ENCODE measurements around the genes NCR3 and LY6G6C.

DNA sequence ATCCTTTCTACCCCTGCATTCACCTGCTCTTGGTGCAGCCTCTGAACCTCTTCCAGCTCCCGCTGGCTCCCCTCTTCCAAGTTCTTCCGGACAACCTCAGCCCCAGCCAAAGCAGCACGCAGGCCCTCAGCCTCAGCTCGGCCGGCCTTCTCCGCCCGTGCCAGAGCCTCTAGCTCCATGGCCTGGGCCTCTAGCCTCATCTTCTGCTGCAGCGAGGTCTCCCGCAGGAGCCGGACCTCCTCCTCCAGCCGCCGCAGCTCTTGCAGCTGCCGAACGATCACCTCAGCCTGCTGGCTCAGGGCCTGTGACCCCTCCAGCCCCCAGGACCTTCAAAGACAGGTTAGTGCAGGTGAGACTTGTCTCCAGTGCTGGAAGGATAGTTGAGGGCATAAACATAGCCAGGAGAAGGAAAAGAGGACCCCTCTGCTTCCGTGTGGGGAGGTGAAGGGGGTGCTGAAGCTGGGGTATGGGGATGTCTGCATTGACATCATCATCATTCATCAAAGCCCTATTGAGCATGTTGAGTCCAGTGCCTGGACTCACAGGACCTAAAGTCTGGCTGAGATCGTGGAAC is 3.0 kb downstream of the CCHCR1 start:
- PRO-cap, 4 experiments, result no peak in any of the 4 experiments
- RAMPAGE, long total RNA, 4 experiments, result no peak in any of the 4 experiments

- PRO-cap, 4 experiments, result peak in 4 of 4 experiments; most common plus-strand start chr6:31197768 (in 4); most common minus-strand start chr6:31197661 (in 2)
- RAMPAGE, long total RNA, 4 experiments, result start-site peak on the plus strand in 3 of 4 experiments, at chr6:31197716-31198164 at its widest, 6 to 21 reads per replicate; start-site peak on the minus strand in 1 of 4 experiments, at chr6:31197893-31197926 at its widest, 12 reads per replicate
Measured at GRCh38 chr6:31197404-31198300, 27.2 kb upstream of the POU5F1 start.

- PRO-cap, 4 experiments, result peak in 4 of 4 experiments; most common minus-strand start chr6:31268689 (in 3)
- RAMPAGE, long total RNA, 4 experiments, result start-site peak on the plus strand in 3 of 4 experiments, at chr6:31268967-31269018 at its widest, 74 to 248 reads per replicate
Measured at GRCh38 chr6:31268569-31269408, 3.1 kb downstream of the HLA-C start.

DNA sequence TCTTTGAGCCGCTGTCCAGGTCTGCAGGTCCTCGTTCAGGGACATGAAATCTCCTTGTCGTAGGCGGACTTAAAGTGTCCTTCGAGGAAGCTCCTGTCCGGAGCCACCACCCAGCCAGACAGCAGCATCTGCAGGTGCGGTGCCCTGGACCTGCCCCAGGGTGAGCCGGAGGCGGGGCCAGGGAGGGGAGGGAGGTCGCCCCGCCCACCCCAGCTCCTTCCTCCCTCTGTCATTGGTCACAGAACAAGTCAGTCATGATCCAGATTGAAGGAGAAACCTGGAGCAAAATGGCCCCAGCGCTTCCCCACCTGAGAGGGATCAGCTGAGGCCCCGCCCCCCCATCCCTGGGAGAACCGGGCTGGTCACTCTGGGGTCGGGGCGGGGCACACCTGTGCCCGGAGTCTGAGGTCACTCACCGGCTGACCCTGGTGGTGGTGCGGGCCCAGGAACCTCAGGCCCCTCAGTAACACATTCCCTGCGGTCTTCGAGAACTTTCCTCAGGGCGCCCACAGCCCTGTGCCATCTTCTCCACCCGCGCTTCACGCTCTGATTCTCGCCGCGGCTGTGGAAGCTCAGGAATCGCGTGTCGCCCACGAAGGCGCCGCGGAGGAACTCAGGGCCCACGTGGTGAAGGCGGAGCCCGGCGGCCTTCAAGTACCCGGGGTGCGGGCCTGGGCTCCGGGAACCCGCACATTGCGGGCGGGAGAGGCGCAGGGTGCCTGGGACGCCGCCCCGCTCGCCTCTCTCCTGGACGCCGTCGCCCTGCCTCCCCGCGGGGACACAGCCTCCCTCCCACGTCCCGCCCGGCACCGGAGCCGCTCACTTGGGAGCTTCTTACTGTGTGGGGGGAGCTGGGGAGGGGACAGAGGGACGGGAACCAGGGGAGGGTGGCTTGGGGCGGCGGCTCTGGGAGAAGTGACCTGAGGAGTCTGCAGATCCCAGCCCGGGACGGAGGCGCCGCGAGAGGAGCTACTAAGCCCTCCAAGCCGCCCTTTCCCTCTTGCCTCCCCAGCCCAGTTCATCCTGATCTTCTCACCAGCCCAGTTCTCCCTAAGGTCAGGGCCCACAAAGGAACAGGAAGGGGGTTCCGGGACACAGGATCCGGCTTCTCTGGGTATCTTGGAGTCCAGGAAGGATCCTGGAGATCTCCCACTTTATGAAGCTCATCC is 36.4 kb upstream of the HLA-C start:
- PRO-cap, 4 experiments, result peak in 4 of 4 experiments; most common plus-strand start position 262 of the sequence (in 4); most common minus-strand start position 118 of the sequence (in 2)
- RAMPAGE, long total RNA, 4 experiments, result no peak in any of the 4 experiments

DNA sequence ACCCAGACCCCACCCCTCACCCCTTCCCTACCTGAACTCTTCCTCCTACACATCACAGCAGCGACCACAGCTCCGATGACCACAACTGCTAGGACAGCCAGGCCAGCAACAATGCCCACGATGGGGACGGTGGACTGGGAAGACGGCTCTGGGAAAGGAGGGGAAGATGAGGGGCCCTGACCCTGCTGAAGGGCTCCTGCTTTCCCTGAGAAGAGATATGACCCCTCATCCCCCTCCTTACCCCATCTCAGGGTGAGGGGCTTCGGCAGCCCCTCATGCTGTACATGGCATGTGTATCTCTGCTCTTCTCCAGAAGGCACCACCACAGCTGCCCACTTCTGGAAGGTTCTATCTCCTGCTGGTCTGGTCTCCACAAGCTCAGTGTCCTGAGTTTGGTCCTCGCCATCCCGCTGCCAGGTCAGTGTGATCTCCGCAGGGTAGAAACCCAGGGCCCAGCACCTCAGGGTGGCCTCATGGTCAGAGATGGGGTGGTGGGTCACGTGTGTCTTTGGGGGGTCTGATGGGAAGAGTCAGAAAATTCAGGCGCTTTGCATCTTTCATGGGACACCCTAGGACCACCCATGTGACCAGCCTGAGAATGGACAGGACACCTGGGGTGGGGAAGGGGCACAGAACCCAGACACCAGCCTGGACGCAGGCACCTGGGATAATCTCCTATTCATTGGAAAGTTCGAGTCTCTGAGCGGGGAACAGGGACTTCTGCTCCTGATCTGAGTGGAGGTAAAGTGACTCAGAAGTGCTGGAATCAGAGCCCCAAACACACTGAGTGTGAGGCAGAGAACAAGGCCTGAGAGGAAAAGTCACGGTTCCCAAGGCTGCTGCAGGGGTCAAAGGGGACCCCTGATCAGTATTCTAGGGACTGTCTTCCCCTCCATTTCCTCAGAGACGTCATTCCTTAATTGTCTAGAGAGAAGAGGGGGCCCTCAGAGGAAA is 1.6 kb downstream of the HLA-B start:
- PRO-cap, 4 experiments, result no peak in any of the 4 experiments
- RAMPAGE, long total RNA, 4 experiments, result start-site peak on the plus strand in 2 of 4 experiments, centred at positions 135 to 489 of the sequence, 50 to 66 reads per replicate; start-site peak on the minus strand in 3 of 4 experiments, centred at positions 106 to 369 of the sequence, 544 to 1,384 reads per replicate

GRCh38 chr6:31366550-31367342 is 9.8 kb upstream of the HLA-B start:
- PRO-cap, 4 experiments, result no peak in any of the 4 experiments
- RAMPAGE, long total RNA, 4 experiments, result no peak in any of the 4 experiments

- PRO-cap, 4 experiments, result peak in 1 of 4 experiments; most common plus-strand start chr6:31492103 (in 1)
- RAMPAGE, long total RNA, 4 experiments, result no peak in any of the 4 experiments
Measured at GRCh38 chr6:31491912-31492387, 6.0 kb upstream of the MICB start.

GRCh38 chr6:31534925-31535578 is 6.3 kb downstream of the MCCD1 start:
- PRO-cap, 4 experiments, result no peak in any of the 4 experiments
- RAMPAGE, long total RNA, 4 experiments, result no peak in any of the 4 experiments

DNA sequence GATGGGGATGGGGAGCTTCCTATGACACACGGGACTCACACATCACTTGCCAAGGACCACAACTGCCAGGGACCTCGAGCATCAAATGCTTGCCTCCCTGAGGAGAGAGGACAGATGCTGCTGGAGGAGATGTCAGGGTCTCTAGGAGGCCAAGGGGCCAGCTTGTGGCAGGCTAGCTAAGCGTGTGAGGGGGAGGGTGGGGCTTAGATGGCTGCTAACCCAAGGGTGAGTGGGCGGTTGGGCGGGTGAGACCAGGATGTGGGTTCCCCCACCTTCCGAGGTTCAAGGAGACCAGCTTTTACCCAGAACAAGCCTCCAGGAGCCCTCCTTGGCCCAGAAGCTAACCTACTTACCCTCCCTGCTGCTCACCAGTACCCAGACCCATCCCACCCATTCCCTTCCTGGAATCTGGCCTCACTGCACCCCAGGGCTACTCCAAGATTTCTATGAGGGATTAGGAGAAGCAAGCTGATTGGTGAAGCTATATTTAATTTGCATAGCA is at the start of gene NCR3:
Gene NCR3, minus strand, starts transcription at position 189 of the 502 bp plus-strand sequence.
- PRO-cap, 4 experiments, result peak in 1 of 4 experiments; most common plus-strand start position 248 of the sequence (in 1); most common minus-strand start position 186 of the sequence (in 1)
- RAMPAGE, long total RNA, 4 experiments, result start-site peak on the minus strand in 4 of 4 experiments, centred at positions 143 to 156 of the sequence, 19 to 35 reads per replicate

- PRO-cap, 4 experiments, result no peak in any of the 4 experiments
- RAMPAGE, long total RNA, 4 experiments, result no peak in any of the 4 experiments
Measured at GRCh38 chr6:31621126-31621417, 557 bp downstream of the PRRC2A start.

- PRO-cap, 4 experiments, result no peak in any of the 4 experiments
- RAMPAGE, long total RNA, 4 experiments, result no peak in any of the 4 experiments
Measured at GRCh38 chr6:31621721-31622262, 1.3 kb downstream of the PRRC2A start.

DNA sequence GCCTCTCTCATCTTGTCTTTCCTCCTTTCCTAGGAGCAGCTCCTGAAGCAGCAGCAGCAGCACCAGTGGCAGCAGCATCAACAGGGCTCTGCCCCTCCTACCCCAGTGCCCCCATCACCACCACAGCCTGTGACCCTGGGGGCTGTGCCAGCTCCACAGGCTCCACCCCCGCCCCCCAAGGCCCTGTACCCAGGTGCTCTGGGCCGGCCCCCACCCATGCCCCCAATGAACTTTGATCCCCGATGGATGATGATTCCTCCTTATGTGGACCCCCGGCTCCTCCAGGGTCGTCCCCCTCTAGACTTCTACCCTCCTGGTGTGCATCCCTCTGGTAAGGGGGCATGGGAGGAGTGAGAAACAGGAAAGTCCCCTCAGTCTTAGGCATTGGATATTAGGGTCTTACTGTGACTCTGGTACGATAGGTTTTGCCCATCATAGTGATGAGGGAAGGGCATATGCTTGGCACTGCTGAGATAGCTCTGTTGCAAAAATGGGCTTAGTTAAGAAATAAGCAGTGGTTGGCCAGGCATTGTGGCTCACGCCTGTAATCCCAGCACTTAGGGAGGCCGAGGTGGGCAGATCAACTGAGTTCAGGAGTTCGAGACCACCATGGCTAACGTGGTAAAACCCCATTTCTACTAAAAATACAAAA is 9.1 kb downstream of the PRRC2A start:
- PRO-cap, 4 experiments, result no peak in any of the 4 experiments
- RAMPAGE, long total RNA, 4 experiments, result no peak in any of the 4 experiments

GRCh38 chr6:31630266-31630800 is 9.8 kb downstream of the PRRC2A start:
- PRO-cap, 4 experiments, result no peak in any of the 4 experiments
- RAMPAGE, long total RNA, 4 experiments, result no peak in any of the 4 experiments

DNA sequence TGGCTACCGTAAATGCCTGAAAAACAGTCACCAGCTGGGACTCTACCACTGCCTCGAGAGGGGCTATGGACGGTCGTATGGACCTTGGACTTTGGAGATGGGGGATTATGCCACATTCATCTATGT is 165 bp upstream of the BAG6 start:
- PRO-cap, 4 experiments, result no peak in any of the 4 experiments
- RAMPAGE, long total RNA, 4 experiments, result no peak in any of the 4 experiments

GRCh38 chr6:31657820-31658481 is 2.3 kb downstream of the APOM start:
- PRO-cap, 4 experiments, result no peak in any of the 4 experiments
- RAMPAGE, long total RNA, 4 experiments, result no peak in any of the 4 experiments

DNA sequence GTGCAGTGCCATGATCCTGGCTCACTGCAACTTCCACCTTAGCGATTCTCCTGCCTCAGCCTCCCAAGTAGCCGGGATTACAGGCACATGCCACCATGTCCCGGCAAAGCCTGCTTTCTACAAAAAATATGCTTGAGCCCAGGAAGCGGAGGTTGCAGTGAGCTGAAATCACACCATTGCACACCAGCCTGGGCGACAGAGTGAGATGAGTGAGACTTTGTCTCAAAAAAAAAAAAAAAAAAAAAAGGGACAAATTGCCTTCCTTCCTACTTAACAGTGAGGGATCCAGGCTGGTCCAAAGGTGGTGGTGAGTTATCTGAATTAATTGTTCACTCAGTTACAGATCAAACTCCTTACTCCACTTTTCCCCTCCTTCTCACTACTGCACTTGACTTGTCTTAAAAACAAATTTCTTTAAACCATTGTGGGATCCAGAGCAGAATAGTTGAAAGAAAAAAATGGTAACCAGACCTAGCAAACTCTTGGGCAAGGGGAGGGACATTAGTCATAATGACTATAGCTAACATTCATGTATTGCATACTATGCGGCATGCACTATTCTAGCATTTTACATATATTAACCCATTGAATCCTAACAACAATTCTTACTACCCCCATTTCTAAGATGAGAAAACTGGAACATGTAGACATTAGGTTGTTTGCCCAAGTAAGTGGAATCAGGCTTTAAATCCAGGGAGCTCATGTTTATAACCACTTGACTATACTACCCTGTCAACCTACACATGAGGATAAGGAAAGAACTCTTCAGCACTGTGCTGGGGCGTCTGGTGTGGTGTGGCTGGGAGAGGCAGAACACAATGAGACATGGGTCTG is 1.6 kb downstream of the GPANK1 start:
- PRO-cap, 4 experiments, result no peak in any of the 4 experiments
- RAMPAGE, long total RNA, 4 experiments, result no peak in any of the 4 experiments

DNA sequence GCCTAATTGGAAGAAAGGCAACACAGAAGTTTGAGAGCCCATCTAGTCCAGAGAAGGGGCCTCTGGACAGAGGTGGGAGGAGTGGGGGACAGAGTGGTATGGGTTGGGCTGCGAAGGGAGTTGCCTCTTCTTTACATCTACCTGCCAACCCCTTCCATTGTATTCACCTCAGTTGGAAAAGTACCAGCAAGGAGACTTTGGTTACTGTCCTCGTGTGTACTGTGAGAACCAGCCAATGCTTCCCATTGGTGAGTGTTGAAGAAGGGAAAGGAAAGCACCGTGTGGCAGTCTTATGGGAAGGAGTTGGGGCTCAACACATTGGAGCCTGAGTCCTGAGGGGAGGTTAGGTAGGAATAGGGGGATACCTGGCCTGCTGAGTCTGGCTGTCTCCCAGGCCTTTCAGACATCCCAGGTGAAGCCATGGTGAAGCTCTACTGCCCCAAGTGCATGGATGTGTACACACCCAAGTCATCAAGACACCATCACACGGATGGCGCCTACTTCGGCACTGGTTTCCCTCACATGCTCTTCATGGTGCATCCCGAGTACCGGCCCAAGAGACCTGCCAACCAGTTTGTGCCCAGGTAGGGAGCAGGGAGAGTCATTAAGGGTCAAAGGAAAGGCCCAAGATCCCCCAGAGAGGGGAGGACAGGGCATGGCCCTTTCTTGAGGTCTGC is 713 bp upstream of the LY6G5B start:
- PRO-cap, 4 experiments, result no peak in any of the 4 experiments
- RAMPAGE, long total RNA, 4 experiments, result no peak in any of the 4 experiments

DNA sequence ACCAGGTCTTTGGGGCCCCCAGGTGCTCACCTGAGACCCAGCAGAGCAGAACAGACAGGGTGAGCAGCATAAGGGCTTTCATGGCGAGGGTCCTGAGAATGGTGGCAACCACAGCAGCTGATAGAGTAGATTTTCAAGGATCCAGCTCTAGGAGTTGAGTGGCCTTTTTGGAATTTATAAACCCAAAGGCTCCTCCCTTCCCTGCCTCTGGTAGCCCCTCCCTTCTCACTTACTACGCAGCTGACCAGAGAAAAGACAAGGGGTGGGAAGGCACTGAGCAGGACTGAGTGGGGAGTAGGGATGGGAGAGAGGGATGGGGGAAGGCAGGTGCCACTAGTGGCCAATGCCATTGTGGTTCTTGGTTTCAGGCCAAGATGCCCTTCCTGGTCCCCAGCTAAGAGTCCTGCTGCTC is at the start of gene LY6G6C:
Gene LY6G6C, minus strand, starts transcription at position 149 of the 412 bp plus-strand sequence.
- PRO-cap, 4 experiments, result no peak in any of the 4 experiments
- RAMPAGE, long total RNA, 4 experiments, result no peak in any of the 4 experiments

DNA sequence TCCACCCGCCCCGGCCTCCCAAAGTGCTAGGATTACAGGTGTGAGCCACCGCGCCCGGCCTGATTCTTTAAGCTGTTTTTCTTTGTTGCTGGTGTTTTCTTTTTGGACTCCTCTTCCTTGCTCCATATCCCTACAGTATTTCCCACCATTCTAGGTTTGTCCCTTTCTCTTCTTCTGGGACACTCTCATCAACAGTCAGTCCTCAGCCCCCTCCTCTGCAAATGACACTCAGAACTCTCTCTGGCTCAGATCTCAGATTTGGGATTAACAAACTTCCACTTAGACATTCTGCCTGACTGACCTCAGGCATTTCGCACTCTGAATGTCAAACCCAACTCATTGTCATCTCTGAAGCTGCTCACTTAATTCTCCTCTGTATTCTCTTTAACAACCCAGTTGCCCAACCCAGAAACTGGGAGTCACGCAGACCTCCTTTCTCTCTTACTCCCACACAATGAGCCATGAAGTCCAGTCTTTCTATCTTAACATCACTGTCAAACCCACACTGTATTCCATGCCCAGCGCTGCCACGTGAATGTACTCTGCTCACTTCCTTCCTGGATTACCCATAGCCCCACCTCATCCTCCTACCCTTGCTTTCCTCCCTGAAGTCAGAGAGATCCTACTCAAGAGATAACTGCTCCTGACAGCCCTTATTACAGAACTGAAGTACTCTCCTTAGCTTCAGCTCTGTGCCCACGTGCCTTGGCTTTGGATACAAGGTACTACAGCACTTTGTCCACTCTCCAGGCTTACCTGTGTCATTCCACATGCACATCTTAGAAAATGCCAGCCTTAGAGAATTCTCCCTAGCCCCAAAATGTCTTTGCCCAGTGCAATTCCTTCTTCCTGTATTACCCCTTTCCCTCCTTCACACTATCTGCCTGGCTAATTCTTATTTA is 2.6 kb downstream of the MPIG6B start:
- PRO-cap, 4 experiments, result no peak in any of the 4 experiments
- RAMPAGE, long total RNA, 4 experiments, result no peak in any of the 4 experiments

GRCh38 chr6:31738322-31739098 is 1.3 kb upstream of the MSH5 start:
- PRO-cap, 4 experiments, result peak in 1 of 4 experiments; most common minus-strand start chr6:31738373 (in 1)
- RAMPAGE, long total RNA, 4 experiments, result no peak in any of the 4 experiments

Data from spleen (tissue), 7 donors.